ENCODE data around the gene ZNF691.

DNA sequence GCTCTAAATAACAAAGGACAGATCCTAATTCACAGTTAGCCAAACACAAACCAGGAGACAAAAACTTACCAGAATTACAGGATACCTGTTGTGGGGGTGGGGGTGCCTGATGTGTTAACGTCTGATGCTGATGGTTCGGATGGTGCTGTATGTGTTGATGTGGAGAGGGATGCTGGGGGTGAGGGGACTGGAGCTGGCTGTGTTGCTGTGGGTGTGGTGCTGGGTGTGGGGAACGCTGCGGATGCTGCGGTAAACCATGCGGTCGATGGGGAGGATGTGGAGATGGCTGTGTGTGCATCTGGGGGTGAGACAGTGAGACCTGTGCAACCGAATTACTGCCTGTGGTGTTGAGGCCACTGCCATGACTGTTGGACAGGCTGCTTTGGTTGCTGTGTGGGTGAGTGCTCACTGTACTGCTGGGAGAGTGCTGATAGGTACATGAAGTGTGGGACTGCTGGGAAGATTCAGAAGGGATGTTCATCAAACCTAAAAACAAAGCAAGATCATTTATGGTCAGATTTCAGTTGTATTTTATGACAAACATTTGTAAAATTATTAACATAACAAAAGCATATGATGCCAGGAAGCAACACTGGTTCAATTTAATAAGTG is 26.8 kb upstream of the GUCA2A start:
- PRO-cap, 2 experiments, result no peak in any of the 2 experiments
- RAMPAGE, long total RNA, 5 experiments, result no peak in any of the 5 experiments

DNA sequence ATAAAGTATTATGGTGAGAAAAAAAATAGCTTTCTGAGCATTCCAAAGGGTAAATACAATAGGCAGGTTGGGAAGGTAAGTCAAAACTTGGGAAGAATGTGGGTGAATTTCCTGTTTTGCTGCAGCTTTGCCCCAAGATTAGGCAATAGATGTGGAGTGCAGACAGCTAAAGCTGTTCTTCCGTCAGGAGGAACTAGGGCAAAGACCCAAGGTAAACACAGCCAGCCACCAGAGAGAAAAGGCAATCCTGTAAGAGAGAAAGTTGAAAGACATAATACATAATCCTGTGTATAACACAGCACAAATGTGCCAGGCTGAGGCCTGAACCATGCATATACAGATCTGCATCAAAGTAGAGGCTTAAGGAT is 50.0 kb upstream of the GUCA2A start:
- PRO-cap, 2 experiments, result no peak in any of the 2 experiments
- RAMPAGE, long total RNA, 5 experiments, result no peak in any of the 5 experiments

DNA sequence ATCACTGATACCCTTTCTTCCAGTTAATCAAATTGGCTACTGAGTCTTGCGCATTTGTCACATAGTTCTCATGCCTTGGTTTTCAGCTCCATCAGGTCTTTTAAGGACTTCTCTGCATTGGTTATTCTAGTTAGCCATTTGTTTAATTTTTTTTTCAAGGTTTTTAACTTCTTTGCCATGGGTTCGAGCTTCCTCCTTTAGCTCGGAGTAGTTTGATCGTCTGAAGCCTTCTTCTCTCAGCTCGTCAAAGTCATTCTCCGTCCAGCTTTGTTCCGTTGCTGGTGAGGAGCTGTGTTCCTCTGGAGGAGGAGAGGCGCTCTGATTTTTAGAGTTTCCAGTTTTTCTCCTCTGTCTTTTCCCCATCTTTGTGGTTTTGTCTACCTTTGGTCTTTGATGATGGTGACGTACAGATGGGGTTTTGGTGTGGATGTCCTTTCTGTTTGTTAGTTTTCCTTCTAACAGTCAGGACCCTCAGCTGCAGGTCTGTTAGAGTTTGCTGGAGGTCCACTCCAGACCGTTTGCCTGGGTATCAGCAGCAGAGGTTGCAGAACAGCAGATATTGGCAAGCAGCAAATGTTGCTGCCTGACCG is 69.7 kb upstream of the GUCA2A start:
- PRO-cap, 2 experiments, result no peak in any of the 2 experiments
- RAMPAGE, long total RNA, 5 experiments, result no peak in any of the 5 experiments

GRCh38 chr1:42296273-42297041 is 38.6 kb downstream of the FOXJ3 start:
- PRO-cap, 2 experiments, result no peak in any of the 2 experiments
- RAMPAGE, long total RNA, 5 experiments, result no peak in any of the 5 experiments

- PRO-cap, 2 experiments, result peak in 1 of 2 experiments; most common plus-strand start chr1:42658043 (in 1)
- RAMPAGE, long total RNA, 5 experiments, result no peak in any of the 5 experiments
Observed at GRCh38 chr1:42657847-42658172, 413 bp upstream of the PPIH start.

DNA sequence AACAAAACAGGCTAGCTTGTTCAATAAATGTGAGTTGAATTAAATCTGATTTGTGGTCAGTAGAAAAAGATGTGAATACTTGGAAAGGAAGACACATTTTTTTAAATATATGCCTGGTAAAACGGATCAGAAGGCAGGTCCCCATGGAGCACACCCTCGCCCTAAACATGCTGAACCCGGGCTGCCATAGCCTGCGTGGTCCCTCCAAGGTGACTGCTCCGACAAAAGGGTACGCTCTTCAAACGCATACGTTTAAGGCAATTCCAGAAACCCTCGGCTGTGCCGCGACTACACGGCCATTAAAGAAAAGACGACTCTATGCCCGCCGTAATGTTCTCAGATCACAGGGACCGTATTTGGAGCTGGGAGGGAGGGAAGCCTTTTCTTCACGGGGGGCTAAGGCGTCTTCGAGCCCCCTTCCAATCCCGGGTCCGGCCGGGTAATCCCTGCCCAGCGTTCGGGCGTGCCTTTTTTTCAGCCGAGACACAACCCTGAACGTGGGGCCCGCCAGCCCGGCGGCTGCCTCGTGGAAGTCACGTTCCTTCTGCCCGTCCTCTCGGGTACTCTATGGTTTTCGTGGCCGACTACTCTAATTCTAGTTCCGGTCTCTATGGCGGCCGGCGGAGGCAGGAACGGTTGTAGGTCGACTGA is 482 bp upstream of the YBX1 start:
- PRO-cap, 2 experiments, result peak in 2 of 2 experiments; most common minus-strand start position 546 of the sequence (in 2)
- RAMPAGE, long total RNA, 5 experiments, result start-site peak on the minus strand in 3 of 5 experiments, centred at positions 537 to 551 of the sequence, 13 to 27 reads per replicate

DNA sequence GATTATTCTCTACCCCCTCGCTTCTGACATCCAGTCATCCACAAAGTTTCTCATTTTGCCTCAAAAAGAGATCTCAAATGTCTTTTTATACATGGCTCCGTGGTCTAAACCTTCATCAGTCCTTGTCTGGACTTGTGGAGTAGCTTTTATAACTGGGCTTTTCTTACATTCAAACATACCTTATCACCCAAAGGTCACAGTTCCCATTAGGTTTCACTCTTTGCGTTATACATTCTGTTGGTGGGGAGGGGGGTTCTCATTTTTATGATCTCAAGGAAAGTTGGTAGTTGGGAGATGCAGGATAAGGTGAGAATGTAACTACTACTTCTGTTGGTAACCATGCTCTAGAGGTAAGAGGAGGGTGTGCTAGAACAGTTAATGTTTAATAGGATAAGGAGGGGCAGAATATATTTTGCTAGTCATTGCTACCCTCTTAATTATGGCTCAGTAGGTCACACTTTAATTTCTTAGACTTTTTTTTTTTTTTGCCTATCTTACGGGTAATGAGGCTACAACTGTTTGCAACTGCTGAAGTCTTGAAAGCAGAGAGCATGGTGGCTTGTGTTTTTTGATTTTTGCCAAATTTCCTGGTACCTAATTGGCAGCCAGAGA is 10.7 kb downstream of the YBX1 start:
- PRO-cap, 2 experiments, result no peak in any of the 2 experiments
- RAMPAGE, long total RNA, 5 experiments, result no peak in any of the 5 experiments

- PRO-cap, 2 experiments, result no peak in any of the 2 experiments
- RAMPAGE, long total RNA, 5 experiments, result no peak in any of the 5 experiments
Observed at GRCh38 chr1:42717704-42718225, 22.3 kb downstream of the CLDN19 start.

- PRO-cap, 2 experiments, result no peak in any of the 2 experiments
- RAMPAGE, long total RNA, 5 experiments, result no peak in any of the 5 experiments
Observed at GRCh38 chr1:42785260-42785848, 563 bp downstream of the TMEM269 start.

DNA sequence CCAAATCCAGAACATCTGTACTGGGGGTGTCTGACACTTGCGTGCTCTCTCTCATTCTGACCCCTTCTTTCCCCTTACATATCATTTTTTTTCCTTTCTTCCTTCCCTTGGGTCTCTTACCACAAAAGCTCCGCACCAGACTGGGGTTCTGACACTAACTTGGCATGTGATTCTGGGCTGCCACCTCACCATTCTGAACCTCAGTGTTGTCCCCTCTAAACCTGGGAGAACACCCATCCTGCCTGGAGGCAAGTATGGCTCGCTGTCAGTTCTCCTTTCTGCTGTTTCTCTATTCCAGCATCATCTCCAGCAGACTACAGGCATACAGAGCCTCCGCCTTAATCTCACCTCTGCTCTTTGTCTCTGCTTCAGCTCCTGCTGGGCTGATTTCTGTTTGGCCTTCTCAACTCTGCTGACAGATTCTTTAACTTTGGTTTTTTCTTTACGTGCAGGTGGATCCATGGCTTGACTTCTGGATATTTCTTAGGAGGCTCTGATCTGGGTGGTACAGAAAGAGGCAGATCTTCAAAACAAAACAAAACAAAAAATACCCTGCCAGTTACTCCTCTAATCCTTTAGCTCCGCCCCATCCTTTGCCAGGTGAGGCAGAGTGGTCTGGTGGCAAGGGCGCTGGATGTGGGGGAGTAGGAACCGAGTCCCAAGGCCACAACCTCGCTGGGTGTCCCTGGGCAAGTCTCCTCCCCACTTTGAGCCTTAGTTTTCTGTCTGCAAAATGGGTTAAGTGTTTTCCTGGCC is 661 bp upstream of the ERMAP start:
- PRO-cap, 2 experiments, result peak in 1 of 2 experiments; most common plus-strand start position 603 of the sequence (in 1)
- RAMPAGE, long total RNA, 5 experiments, result no peak in any of the 5 experiments

DNA sequence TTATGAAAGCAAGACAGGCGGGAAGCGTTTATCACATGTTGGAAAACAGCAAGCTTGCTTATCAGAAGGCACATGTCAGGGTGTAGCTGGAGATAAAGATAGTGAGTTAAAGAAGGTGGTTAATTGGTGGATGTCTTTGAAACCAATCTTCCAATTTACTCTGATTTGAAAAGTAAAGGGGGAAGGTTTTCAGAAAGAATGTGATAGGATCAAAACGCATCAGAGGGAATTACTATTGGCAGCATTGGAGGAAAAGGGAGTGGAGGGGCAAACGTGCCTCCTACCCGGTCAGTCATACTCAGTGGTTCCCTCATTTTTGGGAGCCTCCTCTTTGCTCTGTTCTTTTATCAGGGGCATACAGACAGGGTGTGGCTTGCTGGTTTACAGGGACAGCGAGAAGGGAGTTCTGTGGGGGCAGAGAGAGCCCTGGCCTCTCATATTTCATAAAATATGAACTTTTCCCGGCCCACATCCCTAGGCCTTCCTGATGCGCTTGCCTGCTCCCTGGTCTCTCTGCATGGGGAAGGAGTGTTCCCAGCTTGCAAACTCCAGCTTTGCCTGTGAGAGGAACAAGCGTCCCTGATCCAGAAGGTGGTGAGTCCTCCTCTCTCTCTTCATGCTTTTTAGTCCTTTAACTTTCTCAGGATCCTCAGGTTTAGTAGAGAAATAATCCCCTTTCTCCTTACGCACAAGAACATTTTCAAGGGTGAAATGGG is 8.1 kb upstream of the SVBP start:
- PRO-cap, 2 experiments, result no peak in any of the 2 experiments
- RAMPAGE, long total RNA, 5 experiments, result no peak in any of the 5 experiments

DNA sequence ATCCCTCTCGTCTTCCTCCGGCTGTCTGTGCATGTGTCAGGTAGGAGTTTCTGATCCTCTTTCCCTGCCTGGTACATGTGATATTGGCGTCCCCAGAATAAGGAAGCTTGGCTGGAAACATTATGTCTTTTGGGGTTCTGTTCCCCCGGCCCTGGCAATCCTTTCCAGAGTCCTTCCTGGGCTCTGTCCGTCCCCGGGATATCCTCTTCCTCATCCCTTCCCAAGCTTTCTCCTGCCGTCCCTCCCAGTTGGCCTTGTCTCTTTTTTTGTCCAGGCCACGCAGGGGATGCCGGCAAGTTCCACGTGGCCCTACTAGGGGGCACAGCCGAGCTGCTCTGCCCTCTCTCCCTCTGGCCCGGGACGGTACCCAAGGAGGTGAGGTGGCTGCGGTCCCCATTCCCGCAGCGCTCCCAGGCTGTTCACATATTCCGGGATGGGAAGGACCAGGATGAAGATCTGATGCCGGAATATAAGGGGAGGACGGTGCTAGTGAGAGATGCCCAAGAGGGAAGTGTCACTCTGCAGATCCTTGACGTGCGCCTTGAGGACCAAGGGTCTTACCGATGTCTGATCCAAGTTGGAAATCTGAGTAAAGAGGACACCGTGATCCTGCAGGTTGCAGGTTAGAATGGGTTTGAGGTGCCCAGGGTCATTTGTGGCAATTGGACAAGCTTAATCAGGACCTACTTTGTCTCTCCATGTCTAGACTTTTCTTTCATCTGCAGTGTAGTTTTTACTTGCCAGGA is 13.5 kb upstream of the SVBP start:
- PRO-cap, 2 experiments, result no peak in any of the 2 experiments
- RAMPAGE, long total RNA, 5 experiments, result no peak in any of the 5 experiments

DNA sequence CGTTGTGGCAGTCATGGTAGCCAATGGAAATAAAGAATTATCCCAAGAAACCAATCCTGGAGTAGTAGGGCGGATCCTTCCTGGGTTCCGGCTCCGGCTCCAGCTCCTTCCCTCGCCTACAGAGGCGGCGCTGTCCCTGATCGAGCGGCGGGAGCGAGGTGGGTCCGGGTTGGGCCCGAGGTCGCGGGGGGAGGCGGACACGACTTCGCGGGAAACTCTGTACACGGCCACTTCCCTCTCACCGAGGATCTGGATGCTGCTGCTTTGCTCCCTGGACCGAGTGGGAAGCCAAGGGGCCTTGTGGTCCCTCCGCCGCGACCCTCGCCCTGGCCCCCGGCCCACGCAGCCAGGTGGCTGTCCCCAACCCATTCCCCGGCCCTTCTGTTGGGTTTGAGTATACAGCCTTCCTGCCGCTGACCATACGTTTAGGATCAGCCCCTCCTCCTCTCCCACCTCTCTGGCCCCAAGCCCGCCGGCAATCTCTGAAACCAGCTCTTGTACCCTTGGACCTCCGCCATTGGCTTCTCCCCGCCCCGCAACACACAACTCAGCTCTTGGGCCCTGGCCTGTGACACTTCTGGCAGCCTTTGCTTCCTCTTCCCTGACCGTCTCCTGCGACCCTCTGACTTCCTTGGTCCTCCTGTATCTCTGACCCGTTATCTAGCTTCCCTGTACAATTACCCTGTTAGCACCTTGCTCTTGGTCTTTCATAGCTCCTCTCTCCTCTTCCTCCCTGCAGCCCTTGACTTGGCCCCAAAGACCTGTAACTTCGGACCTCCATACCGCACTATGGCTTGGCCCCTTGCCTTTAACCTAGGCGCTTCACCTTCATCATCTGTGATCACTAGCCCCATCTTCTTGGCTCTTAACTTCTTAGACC is at the start of gene ZNF691:
ZNF691 (plus strand) TSS at position 114 of the 880 bp plus-strand sequence.
- PRO-cap, 2 experiments, result peak in 2 of 2 experiments; most common plus-strand start position 121 of the sequence (in 1)
- RAMPAGE, long total RNA, 5 experiments, result start-site peak on the plus strand in 5 of 5 experiments, centred at positions 115 to 128 of the sequence, 56 to 214 reads per replicate

GRCh38 chr1:42952406-42952907 is 6.2 kb downstream of the SLC2A1 start:
- PRO-cap, 2 experiments, result no peak in any of the 2 experiments
- RAMPAGE, long total RNA, 5 experiments, result no peak in any of the 5 experiments

- PRO-cap, 2 experiments, result no peak in any of the 2 experiments
- RAMPAGE, long total RNA, 5 experiments, result no peak in any of the 5 experiments
Observed at GRCh38 chr1:42979758-42980875, 21.4 kb upstream of the SLC2A1 start.

DNA sequence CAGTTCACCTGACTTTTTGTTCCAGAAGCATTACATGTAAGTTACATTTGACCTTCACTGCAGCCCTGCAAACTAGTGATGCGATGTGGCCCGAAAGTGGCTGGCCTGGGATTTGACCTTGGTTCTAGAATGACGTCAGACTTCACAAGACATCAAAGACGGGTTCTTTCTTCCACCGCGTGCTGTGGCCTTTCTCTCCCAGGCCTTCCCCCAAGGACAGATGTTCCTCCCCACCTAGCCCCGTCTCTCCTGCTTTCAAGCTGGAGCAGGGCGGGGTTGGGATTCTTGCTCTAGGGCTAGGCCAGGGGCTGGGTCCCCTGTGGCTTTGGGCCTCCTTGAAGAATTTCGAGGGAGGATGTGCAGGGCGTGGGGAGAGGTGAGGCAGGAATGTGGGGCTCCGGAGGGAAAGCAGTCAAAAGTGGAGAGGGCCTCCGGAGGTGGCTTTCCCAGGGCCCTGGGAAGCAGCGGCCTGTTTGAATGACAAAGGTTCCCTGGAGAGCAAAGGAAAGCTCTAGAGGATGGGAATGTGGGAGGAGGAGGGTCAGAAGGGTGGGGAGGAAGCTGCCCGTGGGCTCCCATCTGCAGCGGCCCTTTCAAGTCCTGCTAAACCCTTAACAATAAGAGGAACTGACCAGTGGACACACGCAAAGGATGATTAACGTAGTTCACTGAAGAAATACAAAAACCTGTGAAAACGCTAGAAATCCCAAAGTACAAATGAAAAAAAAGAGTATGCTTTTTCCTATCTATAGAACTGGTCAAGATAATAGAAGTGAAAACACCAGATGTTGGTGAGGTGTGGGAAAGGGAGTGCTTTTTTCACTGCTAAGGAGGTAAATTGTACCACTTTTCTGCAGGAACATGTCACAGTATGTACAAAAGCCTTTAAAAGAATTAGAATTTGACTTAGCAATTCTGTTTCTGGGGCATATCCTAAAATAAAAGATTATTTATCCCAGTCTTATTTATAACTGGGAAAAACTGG is 50.0 kb upstream of the SLC2A1 start:
- PRO-cap, 2 experiments, result no peak in any of the 2 experiments
- RAMPAGE, long total RNA, 5 experiments, result no peak in any of the 5 experiments

GRCh38 chr1:43069296-43069495 is 78.5 kb upstream of the CFAP144 start:
- PRO-cap, 2 experiments, result no peak in any of the 2 experiments
- RAMPAGE, long total RNA, 5 experiments, result no peak in any of the 5 experiments

DNA sequence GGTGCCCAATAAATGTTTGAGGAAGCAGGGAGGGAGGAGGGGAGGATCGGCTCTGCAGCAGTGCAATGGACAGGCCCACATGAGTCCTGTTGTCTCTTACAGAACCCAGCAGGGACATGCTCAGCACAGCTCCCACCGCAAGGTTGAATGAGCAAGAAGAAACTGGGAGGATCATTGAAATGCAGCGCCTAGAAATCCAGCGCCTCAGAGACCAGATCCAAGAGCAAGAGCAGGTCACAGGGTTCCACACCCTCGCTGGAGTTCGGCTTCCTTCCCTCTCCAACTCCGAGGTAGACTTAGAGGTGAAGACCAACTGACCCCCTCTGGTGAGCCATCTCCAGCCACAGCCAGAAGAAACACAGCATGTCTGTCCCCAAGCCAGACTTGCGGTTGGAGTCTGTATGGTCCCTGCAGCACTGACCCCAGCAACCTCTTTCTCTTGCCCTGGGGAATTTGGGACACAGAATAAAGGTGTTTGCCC is 15.9 kb upstream of the TMEM125 start:
- PRO-cap, 2 experiments, result no peak in any of the 2 experiments
- RAMPAGE, long total RNA, 5 experiments, result no peak in any of the 5 experiments

- PRO-cap, 2 experiments, result no peak in any of the 2 experiments
- RAMPAGE, long total RNA, 5 experiments, result no peak in any of the 5 experiments
Observed at GRCh38 chr1:43271291-43272177, 1.8 kb downstream of the TMEM125 start.

GRCh38 chr1:43274149-43274678 is 4.4 kb downstream of the TMEM125 start:
- PRO-cap, 2 experiments, result no peak in any of the 2 experiments
- RAMPAGE, long total RNA, 5 experiments, result no peak in any of the 5 experiments